Paraaortic lymph node (tissue), 1 donor: ENCODE measurements around the gene GPR45.

DNA sequence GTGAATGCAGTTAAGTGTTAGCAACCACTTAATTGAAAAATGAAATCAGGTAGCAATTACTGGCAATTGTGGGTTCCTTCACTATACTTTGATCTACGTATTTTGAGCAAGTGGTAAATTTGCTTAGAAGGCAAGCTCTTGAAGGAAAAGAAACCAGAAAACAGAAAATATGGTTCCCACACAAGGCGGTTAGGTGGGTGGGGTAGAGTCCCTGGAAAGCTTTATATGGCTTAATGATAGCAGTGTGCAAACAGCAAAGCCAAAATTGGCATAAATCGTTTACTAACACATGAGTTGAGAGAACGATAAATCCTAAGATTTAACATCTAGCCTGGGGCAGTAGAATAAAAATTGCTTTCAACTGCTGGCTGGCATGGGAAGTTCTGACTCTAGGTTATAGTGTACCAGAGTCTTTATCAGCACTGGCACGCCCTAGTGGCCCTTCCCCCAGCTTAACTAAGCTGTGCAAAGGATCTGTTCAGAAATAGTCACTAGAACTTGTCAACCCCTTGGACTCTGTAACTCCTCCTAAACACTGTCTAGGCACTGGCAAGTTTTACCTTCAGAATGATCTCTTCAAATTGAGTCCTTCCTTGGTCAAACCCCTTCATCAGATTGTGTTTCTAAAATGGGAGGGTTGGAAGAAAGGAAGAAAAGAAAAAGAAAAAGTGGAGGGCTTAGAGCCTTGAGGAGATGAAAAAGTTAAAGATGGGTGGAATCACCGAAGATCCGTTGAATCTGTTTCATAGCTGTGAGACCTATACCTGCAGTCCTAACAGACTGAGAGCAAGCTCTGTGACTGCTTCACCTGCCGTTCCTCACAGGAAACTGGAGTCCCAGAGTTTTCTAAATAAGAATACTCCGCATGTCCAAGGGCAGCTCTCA lies 17.3 kb downstream of the SLC9A2 start:
- PRO-cap: no peak

DNA sequence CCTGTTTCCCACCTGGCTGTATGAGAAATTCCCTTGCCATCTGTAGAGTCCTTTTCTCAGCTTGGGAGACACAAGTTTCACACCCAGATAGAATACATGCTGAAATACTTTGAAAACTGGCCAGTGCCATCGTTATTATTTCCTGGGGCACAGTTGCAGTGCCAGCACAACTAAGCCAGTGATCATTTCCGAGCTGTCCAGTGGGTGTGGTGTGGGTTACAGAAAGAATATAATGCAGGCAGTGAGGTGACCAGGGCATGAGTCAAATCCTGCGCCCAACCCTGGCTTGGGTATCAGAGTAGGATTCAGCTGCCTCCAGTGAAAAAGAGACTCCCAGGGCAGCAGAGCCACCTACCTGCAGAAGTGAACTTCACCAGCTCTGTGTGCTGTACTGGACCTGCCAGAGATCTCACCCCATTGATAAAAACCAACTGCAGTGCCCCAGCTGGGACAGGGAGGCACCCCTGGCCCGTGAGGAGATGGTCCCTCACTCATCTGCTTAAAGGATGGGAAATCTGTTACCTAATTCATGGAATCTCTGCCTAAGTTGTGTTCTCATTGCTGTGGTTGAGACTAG lies 18.0 kb downstream of the SLC9A2 start:
- PRO-cap: no peak

GRCh38 chr2:104413965-104414466 lies 439.9 kb upstream of the POU3F3 start:
- PRO-cap: no peak

DNA sequence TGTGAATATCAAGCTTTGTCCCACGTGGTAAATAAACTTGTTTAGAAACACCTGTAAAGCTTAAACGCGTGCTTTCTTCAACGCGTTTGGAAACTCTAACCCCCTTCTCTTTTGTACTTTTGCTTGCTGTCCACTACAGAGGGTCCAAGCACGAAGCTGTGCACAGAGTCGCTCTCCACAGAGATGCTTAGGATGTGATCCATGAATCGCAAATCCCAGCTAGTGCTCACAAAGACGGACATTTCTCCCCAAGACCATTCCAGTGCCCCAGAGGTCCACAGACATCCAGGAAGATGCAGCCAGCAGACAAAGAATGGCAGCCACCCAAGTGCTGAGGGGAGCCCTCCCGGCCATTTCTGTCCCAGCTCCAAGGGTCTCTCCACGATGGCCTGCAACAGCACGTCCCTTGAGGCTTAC lies at the start of gene GPR45:
Gene GPR45, plus strand, starts transcription at position 269 of the 417 bp plus-strand sequence.
- PRO-cap: no peak

DNA sequence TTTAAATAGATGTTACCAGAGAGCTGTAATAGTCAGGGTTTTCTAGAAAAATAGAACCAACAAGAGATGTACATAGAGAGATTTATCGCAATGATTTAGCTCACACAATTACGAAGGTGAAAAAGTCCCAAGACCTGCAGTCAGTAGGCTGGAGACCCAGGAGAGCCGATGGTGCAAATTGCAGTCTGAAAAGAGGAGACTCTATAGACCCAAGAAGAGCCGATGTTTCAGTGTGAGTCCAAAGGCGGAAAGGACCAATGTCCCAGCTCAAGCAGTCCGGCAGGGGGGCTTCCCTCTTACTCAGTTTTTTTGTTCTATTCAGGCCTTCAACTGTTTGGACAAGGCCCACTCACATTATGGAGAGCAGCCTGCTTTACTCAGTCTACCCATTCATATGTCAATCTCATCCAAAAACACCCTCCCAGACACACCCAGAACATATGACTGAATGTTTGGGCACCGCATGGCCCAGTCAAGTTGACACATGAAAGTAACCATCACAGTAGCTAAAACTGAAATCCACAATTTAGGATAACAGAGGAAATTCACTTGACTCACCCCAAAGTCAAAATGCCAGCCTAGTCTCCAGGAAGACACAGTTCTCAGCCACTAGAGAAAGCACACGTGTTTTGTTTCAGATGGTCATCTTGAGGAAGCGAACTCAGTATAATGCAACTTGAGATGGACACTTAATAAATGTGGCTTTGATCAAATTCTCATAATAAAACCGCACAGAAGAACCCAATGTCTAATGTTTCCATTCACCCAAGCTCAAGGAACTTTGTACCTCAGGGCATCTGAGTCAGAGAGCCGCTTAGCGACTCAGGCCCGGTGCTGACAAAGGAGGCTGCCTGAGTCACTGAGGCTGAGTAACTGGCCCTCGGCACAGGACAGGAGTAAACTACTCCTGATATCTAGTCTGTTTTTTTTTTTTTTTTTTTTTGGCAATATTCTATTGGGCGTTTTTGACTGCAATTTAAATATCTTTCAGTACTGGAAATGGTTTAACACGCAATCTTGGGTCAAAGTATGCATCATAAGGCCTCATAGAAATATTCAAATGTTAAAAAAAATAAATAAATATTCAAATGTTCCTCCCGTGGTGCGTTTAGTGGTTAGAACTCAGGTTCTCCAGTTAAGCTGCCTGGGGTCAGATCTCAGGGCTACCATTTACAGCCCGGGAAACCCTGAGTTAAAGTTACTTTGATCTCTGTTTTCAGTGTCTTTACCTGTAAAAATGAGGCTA lies 2.3 kb downstream of the FHL2 start:
- PRO-cap: no peak

GRCh38 chr2:105426364-105426949 lies 27.6 kb upstream of the FHL2 start:
- PRO-cap: no peak

GRCh38 chr2:105556950-105557896 lies 158.4 kb upstream of the FHL2 start:
- PRO-cap: no peak

- PRO-cap: no peak
Observed at GRCh38 chr2:105744330-105744600, 447 bp upstream of the NCK2 start.

DNA sequence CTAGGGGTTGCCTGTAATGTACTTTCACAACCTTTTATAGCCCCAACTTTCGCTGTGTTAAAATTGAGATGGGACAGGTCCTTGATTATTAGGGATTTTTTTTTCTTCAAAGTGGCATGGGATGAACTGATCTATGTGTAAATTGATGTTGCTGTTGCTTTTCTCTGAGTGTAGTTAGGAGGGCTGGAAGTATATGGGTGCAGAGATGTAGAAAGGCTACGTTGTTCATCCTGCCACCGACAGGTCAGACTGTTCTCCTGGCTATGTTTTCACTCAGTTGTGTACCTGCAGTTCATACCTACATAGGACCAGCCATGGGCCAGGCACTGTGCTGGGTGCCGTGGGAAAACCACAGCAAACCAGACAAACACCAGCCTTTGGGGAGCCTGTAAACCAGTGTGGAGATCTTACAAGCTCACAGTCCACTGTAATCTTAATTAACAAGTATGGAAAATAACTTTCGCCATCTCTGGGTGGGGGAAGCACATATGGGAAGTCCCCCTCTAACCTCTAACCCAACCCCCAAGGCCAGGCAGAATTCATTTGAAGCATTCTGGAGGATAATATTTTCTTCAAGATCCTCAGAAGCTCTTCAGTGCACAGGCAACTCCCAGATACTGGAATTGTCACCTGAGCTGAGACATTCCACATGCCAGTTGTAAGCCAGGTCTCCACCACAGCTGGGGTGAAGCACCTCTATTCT lies 12.7 kb downstream of the NCK2 start:
- PRO-cap: no peak

DNA sequence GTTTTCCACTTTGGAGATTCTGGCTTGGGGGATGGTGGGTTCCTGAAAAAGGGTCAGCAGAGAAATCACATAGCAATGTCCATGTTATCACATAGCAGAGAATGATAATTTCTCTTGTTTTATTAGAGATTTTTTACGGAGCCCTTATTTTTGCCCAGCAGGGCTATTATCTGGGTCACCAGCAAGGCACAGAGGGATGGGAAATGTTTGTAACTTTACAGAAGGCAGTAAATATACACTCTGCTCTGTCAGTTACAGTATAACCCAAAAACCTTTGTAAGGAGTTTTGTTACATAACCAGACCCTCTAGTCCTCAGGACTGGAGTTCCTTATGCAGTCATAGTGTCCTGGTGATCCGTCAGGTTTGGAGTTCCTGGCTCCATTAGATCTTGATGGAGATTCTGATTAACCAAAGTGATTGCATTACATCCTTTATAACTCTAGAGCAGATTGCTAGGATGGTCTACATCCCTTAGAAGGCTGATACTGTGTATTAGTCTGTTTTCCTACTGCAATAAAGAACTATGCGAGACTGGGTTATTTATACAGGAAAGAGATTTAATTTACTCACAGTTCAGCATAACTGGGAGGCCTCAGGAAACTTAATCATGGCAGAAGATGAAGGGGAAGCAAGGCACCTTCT lies 81.0 kb downstream of the NCK2 start:
- PRO-cap: no peak

DNA sequence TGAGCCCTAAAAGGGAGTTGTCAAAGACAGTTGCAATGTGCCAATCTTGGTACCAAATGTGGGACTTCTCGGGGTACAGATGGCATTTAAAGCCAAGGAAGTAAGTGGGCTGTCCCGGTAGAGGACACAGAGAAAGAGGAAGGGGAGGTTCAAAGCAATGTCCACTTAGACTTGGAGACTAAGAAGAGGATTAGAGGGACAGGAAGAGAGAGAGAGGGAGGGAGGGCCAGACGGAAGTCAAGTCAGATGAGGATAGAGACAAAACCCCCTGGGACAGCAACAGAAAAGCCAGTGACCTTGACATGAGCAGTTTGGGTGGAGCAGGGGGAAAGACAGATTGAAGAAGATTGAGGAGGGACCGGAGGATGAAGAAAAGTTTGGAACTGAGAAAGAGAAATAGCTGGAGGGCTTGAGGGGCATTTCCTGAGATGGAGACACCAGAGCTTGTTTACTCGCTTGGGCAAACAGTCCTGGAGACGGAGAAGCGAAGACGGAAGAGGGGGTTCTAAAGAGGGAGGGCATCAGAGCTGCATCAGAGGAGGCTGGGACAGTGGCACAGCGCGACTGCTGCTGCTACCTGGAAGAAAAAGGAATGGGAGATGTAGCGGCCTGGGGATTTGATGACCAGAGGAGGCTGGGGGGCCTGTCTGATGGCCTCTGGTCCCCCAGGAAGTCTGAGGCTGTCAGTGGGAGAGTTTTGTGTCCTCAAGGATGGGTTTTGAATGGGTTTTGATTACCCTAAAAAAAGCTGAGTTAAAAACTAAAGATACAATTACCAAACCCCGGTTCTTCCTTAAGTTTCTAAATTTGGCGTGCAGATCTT lies 156.1 kb upstream of the ECRG4 start:
- PRO-cap: no peak

- PRO-cap: no peak
Observed at GRCh38 chr2:106138499-106139083, 55.5 kb downstream of the UXS1 start.

DNA sequence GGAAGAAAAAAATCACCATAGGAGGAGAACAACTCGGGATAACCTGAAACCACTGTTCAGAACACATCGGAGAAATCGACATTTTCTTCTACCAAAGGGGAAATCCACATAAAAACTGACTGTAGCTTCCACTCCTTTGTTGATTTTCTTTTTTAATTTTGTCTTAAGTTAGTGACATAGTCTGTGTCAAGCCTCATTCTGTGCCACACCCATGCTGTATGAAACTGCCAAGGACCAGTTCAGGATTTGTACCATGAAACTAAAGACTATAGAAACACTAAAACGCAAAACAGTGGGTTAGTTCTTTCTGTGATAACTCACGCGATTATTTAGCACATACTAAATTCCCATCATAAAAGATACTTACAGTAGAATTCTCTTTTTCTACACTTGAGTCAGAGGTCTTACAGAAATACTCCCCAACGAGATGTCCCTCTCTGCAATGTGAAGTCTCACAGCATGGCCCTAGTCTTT lies 54.5 kb downstream of the UXS1 start:
- PRO-cap: no peak

DNA sequence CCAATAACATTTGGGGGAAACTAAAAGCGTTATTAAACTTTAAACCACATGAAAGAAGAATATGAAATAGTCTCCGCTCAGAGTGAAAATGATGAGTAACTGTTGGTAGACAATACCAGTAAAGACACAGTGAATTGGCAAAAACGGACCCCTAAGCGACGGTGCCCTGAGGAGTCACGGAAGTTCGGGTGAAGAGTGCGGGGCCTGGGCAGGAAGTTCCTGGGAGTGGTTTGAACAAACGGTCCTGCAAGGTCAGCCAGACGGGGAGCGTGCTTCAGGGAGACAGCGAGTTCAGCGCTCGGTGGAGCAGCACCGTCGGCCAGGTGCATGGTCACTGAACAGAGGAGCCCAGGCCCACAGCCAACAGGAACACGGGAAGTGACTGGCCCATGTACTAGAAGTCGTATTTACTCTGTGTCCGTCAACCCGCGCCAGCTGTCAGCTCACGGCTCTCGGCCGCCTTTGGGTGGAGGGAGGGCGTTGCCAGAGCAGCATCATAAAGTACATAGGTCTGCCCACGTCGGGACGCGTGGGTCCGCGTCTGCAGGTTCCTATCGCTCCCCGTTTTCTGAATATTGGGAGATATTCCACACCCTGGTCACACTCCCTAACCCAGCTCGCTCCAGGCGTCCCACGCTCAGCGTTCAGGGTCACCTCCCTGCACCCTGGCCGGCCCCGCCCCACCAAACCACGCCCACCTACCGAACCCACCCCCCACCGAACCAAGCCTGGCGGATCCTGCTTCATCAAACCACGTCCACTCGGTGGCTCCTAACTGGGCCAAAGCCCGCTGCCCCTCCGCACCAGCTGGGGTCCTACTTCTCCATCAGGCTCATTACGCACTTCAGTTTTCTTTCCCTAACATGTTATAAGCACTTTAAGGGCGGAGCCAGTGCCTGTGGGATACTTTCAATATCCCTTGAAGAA lies 75.7 kb upstream of the UXS1 start:
- PRO-cap: no peak

- PRO-cap: no peak
Observed at GRCh38 chr2:106816969-106817532, 68.9 kb downstream of the ST6GAL2 start.

GRCh38 chr2:107748190-107748675 lies 78.5 kb upstream of the RGPD4 start:
- PRO-cap: no peak

- PRO-cap: no peak
Observed at GRCh38 chr2:108377048-108377430, 715 bp upstream of the SULT1C4 start.

DNA sequence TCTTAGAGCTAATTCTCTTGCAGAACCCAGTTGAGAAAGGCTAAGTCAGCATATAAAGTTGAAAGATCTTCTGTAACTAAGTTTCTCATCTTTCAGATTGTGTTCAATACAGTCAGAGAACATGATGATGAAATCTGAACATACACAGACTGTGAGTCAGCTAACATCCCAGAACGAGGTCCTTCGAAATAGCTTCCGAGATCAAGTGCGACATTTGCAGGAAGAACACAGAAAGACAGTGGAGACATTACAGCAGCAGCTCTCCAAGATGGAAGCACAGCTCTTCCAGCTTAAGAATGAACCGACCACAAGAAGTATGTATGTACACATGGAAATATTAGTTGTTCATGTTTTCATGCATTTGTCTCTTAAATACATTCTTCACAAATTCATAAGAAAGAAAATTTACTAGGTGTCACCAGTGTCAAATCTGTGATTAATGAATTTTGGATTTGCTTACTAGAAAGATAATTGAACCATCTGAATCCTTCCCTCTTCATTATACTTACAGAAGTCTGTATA lies 41.7 kb upstream of the LIMS1 start:
- PRO-cap: no peak

GRCh38 chr2:108538122-108538737 lies 4.0 kb downstream of the LIMS1 start:
- PRO-cap: no peak

GRCh38 chr2:108593617-108594744 lies 59.7 kb downstream of the LIMS1 start:
- PRO-cap: bidirectional peak, plus-strand start at chr2:108594410, minus-strand start at chr2:108594315